Measurements from ENCODE around the genes TMC4, MBOAT7, TSEN34 and LAIR1.

GRCh38 chr19:53519487-53520001 is 18.4 kb upstream of the ZNF331 start:
- PRO-cap: no peak

DNA sequence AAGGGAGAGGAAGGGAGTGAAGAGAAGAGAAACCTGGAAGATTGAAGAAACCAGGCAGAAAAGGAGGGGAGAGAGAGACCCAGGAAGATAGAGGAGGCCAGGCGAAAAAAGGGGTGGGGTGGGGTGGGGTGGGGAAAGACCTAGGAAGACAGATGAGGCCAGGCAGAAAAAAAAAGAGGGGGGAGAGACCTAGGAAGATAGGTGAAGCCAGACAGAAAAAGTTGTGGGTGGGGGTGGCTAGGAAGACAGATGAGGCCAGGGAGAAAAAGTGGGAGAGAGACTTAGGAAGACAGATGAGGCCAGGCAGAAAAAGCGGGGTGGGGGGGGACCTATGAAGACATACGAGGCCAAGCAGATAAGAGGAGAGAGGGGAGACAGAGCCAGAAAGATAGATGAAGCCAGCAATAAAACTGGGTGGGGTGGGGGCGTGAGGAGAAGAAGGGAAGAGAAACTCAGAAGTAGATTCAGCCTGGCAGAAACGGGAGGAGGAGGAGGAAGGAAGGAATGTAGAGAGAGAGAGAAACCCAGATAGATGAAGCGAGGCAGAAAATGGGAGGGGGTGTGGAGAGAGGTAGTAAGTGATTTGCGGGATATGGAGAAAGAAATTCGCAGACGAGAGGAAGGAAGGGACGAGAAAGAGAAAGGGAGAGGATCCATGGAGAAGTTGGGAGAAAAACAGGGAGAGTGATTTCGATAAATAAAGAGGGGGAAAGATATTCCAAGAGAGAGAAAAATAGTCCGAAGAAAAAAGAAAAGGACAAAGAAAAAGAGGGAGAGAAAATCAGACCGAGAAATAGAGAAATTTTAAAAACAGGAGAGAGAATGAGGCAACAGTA is 12.3 kb upstream of the CACNG6 start:
- PRO-cap: no peak

DNA sequence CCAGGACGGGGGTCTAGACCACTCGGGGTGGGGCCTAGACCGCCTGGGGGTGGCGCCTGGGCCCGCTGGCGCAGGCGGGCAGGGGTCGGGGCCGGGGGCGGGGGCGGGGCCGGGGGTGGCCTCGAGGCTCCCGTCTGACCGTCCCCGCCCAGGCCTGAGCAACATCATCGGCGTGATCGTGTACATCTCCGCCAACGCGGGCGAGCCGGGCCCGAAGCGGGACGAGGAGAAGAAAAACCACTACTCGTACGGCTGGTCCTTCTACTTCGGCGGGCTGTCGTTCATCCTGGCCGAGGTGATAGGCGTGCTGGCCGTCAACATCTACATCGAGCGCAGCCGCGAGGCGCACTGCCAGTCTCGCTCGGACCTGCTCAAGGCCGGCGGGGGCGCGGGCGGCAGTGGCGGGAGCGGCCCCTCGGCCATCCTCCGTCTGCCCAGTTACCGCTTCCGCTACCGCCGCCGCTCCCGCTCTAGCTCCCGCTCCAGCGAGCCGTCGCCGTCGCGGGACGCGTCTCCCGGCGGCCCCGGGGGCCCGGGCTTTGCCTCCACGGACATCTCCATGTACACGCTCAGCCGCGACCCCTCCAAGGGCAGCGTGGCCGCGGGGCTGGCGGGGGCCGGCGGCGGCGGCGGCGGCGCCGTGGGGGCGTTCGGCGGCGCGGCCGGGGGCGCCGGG is 9.4 kb upstream of the CACNG6 start:
- PRO-cap: no peak

DNA sequence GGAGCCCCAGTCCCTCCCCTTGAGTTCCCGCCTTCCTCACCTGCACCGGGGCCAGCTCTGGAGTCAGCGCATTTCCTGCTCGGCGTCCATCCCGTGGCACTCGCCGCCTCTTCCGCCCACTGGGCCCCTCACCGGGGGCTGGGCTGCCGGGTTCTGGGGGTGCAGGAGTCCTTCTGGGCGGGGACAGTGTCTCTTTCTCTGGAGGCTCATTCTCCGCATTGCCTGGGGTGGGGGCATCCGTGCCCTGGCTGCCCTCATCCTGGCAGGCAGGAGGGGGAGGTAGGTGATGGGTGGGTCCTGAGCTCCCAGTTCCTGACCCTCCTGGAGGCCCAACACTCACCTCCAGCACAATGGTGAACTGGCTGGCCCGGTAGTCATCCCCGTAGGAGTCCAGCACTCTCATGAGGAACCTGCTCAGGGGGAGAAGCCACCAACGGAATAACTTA is 5.4 kb downstream of the NDUFA3 start:
- PRO-cap: no peak

- PRO-cap: no peak
These were observed 831 bp downstream of the LENG1 start for GRCh38 chr19:54158546-54159233.

DNA sequence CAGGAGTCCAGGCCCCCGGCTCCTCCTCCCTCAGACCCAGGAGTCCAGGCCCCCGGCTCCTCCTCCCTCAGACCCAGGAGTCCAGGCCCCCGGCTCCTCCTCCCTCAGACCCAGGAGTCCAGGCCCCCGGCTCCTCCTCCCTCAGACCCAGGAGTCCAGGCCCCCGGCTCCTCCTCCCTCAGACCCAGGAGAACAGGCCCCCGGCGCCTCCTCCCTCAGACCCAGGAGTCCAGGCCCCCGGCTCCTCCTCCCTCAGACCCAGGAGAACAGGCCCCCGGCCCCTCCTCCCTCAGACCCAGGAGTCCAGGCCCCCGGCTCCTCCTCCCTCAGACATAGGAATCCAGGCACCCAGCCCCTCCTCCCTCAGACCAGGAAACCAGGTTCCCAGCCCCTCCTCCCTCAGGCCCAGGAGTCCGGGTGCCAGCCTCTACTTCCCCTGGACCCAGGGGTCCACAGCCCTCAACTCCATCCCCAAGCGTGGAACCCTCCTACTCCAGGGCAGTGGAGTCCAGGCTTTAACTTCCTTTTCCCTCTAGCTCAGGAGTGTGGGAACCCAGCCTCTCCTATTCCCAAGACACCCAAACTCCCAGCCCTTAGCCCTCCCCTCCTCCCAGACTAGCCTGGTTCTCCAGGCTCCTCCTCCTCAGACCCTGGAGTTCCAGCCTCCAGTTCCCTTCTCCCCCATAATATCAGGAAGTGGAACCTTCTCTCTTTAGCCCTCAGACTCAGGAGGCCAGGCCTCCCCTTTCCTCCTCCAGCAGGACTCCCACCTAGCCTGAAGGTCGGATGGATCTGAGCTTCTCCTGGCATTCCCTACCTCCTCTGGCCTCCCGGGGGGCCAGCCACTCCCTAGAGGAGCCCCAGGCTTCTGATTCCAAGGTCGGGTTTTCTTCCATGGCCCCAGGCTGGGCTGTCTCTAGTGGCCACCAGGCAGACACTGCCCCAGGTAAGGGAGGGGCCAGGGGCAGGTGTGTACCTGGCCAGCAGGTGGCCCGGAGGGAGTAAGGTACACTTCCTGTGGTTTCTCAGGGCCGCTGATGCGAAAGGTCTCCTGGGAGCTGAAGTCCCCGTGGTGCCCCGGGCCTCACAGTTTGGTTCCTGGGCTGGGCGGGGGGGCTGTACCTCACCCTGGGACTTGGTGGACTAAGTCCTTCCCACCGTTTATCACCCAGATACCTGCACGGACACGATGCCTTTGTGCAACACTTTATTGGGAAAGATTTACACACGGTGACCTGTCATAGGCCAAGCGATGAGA is at the start of gene TMC4:
Gene TMC4 (minus strand): TSS at position 939 of the 1,258 bp plus-strand sequence.
- PRO-cap: no peak

- PRO-cap: no peak
These were observed 1.0 kb upstream of the TMC4 start for GRCh38 chr19:54173930-54174436.

GRCh38 chr19:54189486-54190044 is at the start of gene MBOAT7:
TSS of gene MBOAT7 (minus strand) at chr19:54189580.
- PRO-cap: bidirectional peak, plus-strand start at chr19:54189748, minus-strand start at chr19:54189587

DNA sequence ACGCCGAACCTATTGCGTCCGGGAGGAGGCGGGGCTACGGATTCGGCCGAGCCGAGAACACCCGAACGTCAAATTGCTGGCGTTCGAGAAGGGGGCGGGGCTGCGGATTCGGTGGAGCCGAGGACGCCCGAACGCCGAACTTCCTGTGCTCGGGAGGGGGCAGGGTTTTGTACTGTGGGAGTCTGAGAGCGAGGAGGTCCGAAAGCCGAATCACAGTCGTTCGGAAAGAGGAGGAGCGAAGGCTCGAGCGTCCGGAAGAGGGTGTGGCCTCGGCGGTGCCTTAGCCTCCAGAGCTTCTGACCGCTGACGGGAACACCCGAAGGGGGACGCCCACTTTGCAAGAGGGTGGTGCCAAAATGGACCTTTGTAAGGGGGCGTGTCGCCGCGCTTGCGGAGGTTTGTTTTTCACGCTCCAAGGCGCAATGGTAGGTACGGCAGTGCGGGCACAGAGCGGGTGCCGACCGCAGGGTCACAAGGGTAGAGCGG is 452 bp upstream of the TSEN34 start:
- PRO-cap: bidirectional peak, plus-strand start at position 107 of the sequence, minus-strand start outside the sequence; bidirectional peak, plus-strand start at position 256 of the sequence, minus-strand start at position 298 of the sequence

DNA sequence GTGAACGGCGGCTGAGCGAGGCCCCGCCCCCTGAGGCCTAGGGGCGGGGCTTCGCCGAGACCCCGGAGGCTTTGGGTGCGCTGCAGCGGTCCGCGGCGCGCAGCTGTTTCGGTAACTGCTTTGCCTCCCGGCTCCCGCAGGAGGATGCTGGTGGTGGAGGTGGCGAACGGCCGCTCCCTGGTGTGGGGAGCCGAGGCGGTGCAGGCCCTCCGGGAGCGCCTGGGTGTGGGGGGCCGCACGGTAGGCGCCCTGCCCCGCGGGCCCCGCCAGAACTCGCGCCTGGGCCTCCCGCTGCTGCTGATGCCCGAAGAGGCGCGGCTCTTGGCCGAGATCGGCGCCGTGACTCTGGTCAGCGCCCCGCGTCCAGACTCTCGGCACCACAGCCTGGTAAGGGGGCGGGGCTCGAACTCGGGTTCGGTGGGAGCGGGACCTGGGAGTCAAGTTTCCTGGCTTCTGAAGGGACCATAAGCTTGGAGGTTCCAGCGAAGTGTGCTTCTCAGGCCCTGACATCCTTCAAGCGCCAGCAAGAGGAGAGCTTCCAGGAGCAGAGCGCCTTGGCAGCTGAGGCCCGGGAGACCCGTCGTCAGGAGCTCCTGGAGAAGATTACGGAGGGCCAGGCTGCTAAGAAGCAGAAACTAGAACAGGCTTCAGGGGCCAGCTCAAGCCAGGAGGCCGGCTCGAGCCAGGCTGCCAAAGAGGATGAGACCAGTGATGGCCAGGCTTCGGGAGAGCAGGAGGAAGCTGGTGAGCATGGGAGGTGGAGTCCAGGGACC is at the start of gene TSEN34:
Gene TSEN34 (plus strand): TSS at position 88 of the 773 bp plus-strand sequence.
- PRO-cap: bidirectional peak, plus-strand start at position 57 of the sequence, minus-strand start outside the sequence; bidirectional peak, plus-strand start at position 631 of the sequence, minus-strand start at position 347 of the sequence

GRCh38 chr19:54201380-54201913 is 789 bp downstream of the RPS9 start:
- PRO-cap: no peak

DNA sequence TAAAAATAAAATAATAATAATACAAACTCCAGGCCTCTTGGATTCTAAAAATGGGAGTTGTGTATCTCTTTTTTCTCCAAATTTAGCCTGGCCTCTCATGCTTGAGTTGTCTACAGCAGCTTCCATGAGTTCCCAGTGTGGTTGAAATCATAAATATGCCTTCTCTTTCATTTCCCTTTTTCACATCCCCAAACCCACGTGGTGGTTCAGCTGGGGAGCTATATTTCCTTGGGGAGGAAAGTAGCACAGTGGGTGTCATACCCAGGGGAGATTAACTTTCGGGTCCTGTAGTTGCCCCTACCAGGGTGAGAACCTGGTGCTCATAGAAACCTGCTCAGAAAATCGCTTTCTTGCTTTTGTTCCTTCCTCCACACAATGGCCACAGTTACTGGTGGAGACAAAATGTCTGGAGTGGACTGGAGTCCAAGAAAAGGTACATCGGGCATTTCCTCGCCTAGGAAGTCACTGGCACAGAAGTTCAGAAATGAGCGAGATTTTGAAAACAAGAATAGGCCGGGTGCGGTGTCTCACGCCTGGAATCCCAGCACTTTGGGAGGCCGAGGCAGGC is 7.0 kb upstream of the LILRA4 start:
- PRO-cap: no peak

GRCh38 chr19:54356661-54357512 is 7.8 kb downstream of the LAIR1 start:
- PRO-cap: no peak

GRCh38 chr19:54364553-54365325 is at the start of gene LAIR1:
TSS of gene LAIR1 (minus strand) at chr19:54364931.
- PRO-cap: no peak

DNA sequence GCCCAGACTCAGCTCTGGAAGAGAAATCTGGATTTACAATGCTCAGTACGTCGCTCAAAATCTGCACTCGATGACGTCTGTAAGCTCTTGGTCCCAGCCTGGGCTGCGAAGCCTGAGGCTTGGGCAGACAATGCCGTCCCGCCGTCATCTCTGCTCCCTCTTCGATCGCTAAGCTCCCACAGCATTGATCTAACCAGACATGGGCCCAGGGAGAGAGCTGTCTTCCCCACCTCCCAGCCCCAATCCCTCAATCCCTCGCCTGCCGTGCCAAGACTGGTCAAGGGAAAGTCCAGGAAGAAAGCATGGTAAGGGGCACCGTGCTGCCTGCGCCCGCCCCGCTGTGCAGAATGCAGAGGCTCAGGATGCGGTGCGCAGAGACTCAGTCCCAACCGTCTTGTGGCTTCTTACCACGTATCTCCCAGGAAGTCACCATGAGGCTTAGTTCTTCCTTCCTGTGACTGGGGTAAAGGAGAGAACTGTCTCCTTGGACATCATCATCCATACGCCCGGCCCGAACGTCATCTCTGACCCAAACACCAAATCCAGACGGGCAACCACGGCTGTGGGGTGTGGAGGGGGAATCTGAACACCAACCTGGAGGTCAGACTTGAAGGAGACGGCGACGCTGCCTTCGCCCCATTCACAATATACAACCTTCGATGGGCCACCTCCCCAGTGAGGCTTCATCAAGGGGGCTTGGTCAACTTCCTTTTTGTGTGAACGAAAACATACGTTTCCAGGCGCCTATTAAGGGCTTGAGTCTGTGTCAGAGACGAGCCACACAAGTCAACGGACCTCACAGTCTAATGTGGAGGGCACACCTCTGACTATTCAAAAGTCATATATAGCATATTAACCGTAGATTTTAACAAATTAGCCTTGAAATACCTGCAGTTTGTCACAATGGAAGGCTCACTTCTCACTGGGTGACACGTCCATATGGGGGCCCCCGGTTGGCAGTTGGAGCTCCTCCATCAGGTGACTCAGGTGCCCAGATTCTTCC is 10.6 kb upstream of the LAIR1 start:
- PRO-cap: no peak

DNA sequence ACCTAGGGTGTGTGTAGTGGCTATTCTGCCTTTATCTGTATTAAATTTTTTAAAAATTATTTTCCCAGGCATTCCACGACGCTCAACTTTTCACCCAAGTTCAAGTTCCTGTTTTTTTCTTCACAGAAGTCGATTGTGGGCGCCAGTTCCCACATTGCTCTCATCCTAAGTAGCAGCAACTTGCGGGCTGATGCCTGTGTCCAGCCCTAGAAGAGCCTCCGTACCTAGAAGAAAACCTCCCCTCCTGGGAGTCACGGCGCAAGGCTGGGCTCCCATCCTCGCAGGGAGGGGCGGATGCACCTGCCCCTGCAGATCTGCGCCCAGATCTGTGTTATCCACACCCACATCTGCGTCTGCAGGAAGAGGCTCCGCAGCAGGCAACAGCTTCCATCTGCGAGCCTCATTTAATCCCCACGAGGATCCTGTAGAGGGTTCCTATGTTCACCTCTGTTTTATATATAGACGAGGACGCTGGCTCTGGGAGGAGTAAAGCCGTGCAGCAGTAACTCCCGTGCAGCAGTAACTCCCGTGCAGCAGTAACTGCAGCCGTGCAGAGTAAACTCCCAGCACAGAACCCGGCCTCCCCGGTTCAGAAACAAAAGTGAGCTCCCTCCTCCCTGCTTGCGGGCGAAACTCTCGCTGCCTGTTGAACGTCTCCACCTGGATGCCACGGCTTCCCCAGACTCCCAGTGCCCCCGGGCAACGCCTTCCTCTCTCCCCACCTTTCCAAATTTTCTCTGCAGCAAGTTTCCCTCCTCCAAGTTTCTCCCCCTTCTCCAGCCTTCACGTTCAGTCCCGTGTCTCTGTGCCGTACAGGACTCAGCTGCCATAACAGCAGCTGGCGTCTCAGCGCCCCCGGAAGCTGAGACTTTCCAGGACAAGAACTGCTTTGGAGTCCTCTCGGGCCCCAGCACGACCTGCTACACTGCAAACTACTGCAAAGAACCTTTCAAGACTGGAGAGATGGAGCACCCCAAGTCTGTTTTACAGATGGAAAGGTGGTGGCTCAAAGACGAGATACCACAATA is 23.5 kb upstream of the LAIR1 start:
- PRO-cap: no peak

GRCh38 chr19:54443086-54443652 is 5.8 kb upstream of the LENG8 start:
- PRO-cap: no peak

DNA sequence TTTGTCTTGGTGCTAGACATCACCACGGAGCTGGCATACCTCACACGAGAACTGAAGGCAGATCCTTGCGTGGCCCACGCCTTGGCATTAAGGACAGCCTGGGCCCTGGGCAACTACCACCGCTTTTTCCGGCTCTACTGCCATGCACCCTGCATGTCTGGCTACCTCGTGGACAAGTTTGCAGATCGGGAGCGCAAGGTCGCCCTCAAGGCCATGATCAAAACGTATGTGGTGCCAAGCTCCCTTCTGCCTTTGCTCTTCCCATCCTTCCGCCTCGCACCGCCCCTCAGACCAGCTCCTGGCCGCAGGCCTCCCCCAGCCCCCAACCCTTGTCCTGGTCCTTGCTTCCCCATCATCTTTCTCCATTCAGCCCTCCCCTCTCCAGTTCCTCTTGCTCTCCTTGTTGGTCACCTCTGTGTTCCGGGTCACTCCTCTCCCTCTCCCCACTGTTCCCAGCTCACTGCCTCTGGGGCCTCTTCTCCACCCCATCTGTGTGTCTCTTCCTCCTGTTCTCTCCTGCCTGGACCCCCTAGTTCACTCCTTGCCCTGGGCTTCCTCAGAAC is 5.2 kb downstream of the LENG9 start:
- PRO-cap: no peak

GRCh38 chr19:54461387-54462349 is 1.9 kb downstream of the LENG9 start:
- PRO-cap: no peak

DNA sequence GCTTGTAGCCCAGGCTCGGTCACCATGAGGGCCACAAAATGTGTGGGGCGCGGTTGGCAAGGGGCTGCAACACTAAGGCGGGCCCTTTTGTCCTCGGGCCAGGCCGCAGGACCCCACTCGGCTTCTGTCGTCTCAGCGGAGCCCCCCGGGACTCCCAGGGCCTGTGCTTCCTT is 1.1 kb downstream of the LENG9 start:
- PRO-cap: no peak

All from right cardiac atrium (tissue), 1 donor.